Occipital lobe (tissue), 2 donors: ENCODE results near the genes CTNNA3 and HKDC1.

- RAMPAGE, long total RNA: no peak
These were observed 564 bp downstream of the JMJD1C start for GRCh38 chr10:63465019-63465806.

DNA sequence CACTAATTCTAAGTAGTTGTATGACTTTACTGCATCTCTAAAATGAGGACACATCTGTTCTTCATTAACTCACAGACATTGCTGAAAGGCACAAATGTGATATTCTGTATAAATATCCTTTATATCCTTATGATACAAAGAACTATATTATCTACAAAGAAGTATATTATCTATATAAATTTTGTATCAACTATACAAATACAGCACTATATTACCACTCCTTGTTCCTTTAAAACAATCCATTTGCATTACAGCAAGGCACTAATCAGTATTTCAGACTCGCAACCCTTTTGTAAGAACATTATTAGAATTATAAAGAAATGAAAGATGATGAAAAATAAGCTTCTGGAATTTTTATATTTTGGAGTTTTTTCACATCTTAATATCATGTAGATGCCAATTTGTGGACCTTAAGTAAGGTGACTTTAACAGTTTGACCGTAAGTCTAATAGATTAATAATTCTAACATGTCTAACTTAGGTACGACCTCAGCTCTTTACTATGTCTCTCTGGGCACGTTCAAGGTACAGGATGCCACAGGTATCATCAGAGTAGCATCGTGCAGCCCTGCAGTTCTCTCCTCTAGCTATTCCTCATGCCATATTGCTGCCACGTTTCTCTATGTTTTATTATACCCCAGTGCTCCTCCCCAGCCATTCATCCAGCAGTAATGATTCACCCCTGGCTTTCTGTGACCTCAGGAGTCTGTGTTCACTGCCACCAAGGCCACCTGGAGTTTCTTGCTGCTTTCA is 21.4 kb downstream of the REEP3 start:
- RAMPAGE, long total RNA: no peak

DNA sequence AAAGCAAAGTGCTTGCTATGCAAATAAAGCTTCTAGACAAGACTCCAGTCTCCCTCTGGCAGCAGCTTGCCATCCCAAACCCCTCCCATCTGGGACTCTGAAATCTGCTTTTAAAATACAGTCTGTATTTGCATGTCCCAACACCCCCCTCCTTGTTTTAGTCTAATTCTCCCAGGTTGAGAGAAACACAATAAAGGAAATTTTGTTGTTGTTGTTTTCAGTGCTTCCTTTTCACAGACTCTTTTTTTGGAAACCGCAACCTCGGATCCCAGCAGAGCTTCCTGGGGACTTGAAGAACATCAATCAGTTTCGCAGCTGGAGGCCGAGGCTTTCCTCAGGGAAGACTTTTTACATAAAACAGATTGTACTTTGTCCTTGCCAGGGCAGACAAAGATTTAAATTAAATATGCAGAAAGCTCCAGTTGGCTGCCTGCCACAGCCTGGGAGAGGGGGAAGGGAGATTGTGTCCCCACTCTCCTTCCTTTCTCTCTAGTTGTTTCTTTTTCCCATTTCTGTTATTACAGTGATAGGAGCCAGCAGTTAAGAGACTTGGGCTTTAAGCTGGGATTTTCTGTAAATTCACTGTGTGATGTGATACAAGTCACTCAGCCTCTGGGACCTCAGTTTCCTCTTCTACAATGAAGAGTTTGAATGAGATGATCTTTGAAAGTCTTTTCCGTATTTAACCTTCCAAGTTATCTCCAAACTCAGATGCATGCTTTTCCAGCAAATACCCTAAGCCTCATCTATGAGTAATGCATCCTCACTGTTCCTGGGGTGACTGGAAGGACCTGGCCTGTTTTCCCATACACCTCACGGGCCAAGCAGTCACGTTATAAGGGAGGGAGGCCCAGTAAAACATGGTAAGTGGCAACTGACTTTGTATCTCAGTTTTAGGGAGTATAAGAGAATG is 192.2 kb downstream of the REEP3 start:
- RAMPAGE, long total RNA: no peak

DNA sequence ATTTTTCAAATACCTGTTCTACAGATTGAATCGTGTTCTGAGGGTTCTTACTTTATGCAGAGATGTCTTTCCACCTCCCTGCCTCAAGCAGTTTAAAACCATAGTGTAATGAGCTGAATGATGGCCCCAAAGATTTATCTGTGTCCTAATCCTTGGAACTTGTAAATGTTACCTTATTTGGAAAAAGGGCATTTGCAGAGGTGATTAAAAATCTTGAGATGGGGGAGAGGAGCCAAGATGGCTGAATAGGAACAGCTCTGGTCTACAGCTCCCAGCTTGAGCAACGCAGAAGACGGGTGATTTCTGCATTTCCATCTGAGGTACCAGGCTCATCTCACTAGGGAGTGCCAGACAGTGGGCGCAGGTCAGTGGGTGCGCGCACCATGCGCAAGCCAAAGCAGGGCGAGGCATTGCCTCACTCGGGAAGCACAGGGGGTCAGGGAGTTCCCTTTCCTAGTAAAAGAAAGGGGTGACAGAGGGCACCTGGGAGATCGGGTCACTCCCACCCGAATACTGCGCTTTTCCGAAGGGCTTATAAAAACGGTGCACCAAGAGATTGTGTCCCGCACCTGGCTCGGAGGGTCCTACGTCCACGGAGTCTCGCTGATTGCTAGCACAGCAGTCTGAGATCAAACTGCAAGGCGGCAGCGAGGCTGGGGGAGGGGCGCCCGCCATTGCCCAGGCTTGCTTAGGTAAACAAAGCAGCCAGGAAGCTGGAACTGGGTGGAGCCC is 599.0 kb downstream of the REEP3 start:
- RAMPAGE, long total RNA: no peak

GRCh38 chr10:64170819-64171246 is 649.6 kb downstream of the REEP3 start:
- RAMPAGE, long total RNA: no peak

GRCh38 chr10:65033264-65033748 is 1512.1 kb downstream of the REEP3 start:
- RAMPAGE, long total RNA: no peak

DNA sequence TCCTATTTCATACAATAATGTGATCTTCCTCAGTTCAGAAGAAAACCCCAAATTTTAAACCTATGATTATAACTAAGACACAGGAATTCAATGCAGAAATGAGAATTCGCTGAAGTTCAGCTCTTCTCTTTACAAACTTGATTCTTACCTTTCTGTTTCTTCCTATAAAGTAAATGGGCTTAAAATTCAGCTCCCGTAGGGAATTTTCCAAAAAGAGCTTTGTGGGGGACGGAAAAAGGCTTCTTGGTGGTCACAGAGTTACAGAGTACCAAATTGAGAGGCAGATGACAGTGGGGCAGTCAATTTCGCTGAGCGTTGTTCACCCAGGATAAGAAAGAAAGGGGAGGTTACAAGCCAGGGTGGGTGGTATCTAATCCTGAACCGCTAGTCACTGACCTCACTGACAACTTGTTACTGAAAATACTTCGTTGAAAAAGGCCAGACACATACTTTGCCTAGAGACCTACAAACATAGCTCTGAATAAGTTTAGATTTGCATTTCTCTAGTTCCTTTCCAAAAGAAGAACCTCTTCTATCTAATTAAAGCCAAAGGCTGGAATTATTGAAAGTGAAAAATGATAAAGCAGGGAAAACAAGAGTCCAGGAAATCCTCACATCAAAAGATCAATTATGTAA is at the start of gene CTNNA3:
TSS of gene CTNNA3 (minus strand) at position 344 of the 636 bp plus-strand sequence.
- RAMPAGE, long total RNA: no peak

DNA sequence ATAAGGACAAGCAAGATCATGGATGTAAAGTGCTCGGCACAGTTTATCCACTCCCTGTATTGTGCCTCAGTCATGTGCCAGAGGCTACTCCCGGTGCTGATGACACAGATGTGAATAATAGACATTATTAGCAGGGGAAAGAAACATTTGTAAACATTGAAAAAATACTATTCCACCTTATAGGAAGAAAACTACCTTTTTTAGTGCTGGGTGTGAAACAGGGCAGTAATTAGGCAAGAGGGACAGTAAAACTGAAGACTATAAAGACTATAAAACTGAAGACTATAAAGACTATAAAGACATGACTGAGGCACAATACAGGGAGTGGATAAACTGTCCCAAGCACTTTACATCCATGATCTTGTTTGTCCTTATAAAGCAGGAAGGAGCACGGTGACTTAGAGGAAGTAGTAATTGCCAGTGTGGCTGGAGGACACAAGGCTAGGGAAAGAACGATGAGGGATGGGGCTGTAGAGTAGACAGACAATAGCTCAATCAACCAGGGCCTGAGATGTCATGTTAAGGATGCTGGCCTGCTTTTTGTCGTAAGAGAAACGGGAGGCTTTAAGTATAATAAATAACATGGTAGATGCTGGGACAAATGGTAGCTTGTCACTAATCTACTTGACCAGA is 26.1 kb downstream of the DNAJC12 start:
- RAMPAGE, long total RNA: no peak

DNA sequence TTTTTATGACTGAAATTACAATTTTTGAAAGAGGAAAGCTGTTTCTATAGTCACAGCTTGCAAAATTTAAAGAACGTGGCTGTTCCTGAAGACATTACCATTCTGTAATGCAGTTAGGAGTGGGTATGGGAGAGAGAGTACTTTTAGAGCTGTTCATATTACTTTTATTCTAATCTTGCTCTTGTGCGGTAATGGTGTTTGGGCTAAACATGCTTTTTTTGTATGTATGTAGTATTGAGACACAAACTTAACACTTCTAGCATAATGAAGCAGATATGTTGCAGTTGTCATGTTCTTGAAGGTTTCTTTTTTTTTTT is 1.1 kb downstream of the SIRT1 start:
- RAMPAGE, long total RNA: no peak

DNA sequence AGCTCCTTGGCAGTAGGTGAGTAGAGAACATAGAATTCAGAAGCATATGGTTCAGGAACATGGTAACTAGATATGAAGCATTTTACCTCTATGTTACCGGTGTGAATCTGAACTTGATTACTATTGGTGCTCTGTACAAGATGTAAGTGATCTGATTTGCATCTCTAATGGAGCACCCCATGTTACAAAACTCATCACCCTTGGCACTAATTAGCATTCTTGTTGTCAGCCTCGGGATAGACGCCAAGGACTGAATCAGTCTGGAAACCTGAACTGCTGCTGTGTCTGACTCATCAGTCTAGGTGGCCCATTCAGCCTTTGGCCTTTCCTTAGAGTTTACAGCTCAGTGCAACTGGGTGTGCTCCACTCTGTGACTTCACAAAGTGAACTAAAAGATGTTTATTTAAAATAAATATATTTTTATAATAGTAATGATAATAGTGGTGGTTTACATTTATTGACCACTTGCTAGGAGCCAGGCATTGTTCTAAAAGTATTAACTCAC is 12.2 kb upstream of the MYPN start:
- RAMPAGE, long total RNA: no peak

- RAMPAGE, long total RNA: no peak
These were observed 4.3 kb upstream of the PBLD start for GRCh38 chr10:68336911-68337532.

DNA sequence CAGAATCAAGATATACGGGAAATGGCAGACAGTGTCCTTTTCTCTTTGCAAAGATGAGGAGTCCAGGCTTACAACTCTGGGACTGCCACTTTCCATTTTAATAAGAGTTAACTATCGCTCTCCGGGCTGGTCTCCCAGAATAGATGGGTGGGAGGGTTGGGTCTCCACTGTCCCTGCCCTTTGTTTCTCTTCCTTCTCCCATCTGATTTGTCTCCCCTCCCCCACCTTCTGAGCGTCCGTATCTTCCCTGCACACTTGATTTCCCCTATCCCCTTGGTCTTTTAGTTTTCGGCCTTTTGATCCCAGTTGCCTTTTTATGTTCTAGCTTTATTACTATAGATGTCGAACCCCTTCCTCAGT is 2.4 kb downstream of the TET1 start:
- RAMPAGE, long total RNA: no peak

GRCh38 chr10:68779851-68780589 is 47.3 kb upstream of the STOX1 start:
- RAMPAGE, long total RNA: no peak

DNA sequence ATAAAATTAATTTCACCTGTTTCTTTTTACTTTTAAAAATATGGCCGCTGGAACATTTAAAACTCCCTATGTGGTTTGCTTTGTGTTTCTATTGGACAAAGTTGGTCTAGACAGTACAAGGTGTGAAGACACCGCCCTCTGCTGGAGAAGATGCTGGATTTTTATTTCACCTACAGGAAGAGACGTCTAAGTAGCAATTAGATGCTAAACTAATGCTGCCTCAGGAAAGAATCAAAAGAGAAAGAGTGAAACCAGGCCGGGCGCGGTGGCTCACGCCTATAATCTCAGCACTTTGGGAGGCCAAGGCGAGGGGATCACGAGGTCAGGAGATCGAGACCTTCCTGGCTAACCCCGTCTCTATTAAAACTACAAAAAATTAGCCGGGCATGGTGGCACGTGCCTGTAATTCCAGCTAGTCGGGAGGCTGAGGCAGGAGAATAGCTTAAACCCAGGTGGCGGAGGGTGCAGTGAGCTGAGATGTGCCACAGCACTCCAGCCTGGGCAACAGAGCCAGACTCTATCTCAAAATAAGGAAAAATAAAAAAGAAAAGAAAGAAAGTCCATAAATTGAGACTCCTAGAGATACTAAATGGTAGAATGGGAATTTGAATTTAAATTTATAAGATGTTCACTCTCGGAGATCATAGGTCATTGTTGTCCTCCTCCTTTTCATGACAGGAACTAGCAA is 5.6 kb downstream of the SRGN start:
- RAMPAGE, long total RNA: no peak

- RAMPAGE, long total RNA: no peak
These were observed 922 bp downstream of the VPS26A start for GRCh38 chr10:69124835-69125365.

DNA sequence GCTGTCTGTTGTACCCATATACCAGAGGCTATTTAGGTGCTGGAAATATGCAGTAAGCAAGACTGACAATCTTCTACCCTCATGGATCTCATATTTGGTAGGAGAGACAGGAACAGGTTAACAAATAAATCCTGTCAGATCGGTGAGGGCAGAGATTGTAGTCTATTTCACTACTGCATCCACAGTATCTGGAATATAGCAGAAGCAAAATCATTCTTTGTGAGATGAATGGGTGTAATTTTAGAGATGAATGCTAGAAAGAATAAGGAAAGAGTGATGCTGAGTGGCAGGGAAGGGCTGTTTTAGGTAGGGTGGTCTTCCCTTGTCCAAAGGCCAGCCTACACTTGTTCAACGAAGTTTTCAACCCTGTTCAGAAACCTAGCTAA is 10.7 kb upstream of the HKDC1 start:
- RAMPAGE, long total RNA: no peak

- RAMPAGE, long total RNA: no peak
These were observed at the start of gene HKDC1 for GRCh38 chr10:69219847-69220469. Gene HKDC1 (plus strand): TSS chr10:69220332.

DNA sequence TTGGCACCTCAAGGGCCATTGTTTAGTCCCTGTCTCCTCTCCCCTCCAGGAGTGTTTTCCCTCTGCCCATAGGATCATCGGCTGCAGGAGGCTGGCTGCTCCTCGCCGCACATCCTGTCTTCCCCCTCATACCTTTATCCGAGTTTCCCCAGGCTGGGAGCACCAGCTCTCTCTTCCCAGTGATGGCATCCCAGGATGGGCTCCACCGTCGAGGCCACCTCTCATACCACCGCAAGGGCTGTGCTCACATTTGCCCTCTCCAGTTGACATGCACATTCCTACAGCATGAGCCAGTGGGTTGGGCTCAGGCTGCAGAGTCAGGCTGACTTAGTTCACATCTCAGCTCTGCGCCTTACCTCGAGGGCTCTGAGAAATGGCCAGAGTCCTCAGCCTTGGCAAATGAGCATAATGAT is 12.1 kb downstream of the HKDC1 start:
- RAMPAGE, long total RNA: no peak

GRCh38 chr10:69317106-69317631 is 1.5 kb upstream of the HK1 start:
- RAMPAGE, long total RNA: no peak

DNA sequence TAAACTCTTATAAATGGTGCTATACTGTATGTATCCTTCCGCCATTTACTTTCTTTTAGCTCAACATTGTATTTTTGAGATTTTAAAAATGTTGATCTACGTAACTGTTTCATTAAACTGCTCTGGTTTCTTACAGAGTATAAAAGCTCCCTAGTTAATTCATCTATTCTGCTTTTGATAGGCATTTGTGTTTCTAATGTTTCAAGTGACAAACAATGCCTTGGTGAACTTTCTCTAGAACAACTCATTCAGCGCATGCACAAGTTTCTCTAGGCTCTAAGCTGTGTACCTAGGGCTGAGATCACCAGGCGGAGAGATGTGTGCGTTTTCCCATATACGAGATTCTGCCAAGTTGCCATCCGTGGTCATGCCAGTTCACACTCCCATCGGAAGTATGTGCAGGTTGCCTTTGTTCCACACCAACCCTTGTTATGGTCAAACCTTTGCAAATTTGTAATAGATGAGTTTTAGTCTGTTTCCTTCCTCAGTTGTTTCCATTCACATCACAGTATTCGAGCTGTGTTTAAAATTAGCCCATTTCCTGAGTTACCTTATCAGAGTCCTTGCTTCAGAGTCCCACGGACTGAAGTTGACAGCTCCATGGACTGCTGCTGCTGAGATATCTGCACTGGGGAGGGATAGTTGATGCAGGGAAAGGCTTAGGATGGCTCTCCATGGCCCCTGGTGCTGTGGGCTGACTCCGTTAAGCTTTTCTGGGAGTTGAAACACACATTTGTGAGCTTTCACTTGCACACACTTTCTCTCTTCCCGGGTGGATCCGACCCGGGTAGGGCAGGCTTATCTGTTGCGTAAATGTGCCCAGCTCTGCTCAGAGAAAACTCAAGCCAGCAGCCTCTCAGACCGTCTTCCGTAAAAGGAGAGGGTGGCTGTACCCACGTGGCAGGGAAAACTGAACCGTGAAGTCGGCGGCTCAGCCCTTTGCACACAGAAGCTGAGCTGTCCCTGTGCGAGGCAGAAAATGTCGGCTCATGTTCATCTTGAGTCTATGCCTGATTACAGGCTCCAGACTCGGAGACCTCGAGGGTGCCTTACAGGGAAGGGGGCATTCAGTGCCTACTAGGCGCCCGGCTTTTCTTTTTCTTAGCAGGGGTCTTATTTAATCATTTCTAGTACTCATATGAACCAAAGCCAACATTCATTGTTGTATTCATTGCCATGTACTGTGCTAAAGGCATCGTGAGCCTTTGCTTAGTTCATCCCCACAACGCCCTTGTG is 9.1 kb downstream of the HK1 start:
- RAMPAGE, long total RNA: no peak